ENCODE results near the genes DR1 and ABCA4.

GRCh38 chr1:92389554-92390121 is 90.8 kb downstream of the RPAP2 start:
- PRO-cap, 2 experiments = no peak in any of the 2 experiments

DNA sequence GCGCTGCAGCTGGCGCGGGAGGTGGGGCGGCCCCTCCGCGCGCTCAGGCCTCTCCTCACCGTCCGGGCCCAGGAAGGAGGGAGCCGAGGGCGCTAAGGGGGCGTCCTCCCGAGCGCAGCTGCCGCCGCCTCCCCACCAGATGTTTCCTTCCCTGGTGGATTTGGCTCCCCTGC is 1.2 kb downstream of the GFI1 start:
- PRO-cap, 2 experiments = no peak in any of the 2 experiments

- PRO-cap, 2 experiments = no peak in any of the 2 experiments
Observed at GRCh38 chr1:92536940-92537476, 50.3 kb upstream of the GFI1 start.

- PRO-cap, 2 experiments = no peak in any of the 2 experiments
Observed at GRCh38 chr1:92583682-92584406, 97.1 kb upstream of the GFI1 start.

- PRO-cap, 2 experiments = no peak in any of the 2 experiments
Observed at GRCh38 chr1:92715375-92715931, 69.5 kb downstream of the EVI5 start.

DNA sequence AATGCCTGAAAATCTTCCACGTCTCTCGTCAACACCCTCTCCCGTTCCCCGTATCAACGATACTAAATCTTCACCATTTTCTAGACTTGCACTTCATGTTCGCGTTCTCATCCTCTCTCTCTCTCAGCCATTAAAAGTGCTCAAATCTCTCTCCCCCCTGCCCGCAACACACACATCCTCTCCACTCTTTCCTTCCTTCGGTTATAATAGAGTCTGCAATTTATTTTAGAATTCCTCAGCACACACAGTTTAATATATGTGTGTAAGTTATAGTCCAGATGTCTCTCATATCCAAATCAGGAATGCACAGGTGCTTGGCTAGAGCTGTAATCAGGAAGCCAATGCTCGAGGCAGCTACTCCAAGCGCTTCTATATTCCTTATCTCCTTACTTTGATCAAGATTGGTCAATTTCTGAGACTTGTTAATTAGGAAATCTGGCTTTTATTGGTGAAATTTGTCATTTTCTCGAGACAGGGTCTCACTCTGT is 27.5 kb downstream of the RPL5 start:
- PRO-cap, 2 experiments = no peak in any of the 2 experiments

GRCh38 chr1:92963180-92963710 is 2.0 kb upstream of the DIPK1A start:
- PRO-cap, 2 experiments = no peak in any of the 2 experiments

GRCh38 chr1:92990836-92991312 is 29.6 kb upstream of the DIPK1A start:
- PRO-cap, 2 experiments = no peak in any of the 2 experiments

DNA sequence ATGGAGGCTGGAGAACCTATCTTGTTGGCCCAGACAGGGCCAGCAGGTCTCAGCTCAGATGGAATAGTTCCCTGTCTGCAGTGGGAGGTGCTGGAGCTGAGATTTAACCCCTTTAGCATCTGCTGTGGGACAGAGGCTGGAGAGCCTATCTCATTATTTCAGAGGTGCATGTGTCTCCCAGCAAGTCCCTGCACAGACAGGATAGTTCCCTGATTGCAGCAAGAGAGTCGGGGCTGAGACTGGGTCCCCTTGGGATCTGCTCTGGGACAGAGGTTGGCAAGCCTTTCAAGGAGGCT is 72.7 kb downstream of the CCDC18 start:
- PRO-cap, 2 experiments = no peak in any of the 2 experiments

GRCh38 chr1:93345867-93346807 is at the start of gene DR1:
DR1 (plus strand) TSS chr1:93345907.
- PRO-cap, 2 experiments = peak in 2 of 2 experiments; most common plus-strand start chr1:93345909 (in 2)

DNA sequence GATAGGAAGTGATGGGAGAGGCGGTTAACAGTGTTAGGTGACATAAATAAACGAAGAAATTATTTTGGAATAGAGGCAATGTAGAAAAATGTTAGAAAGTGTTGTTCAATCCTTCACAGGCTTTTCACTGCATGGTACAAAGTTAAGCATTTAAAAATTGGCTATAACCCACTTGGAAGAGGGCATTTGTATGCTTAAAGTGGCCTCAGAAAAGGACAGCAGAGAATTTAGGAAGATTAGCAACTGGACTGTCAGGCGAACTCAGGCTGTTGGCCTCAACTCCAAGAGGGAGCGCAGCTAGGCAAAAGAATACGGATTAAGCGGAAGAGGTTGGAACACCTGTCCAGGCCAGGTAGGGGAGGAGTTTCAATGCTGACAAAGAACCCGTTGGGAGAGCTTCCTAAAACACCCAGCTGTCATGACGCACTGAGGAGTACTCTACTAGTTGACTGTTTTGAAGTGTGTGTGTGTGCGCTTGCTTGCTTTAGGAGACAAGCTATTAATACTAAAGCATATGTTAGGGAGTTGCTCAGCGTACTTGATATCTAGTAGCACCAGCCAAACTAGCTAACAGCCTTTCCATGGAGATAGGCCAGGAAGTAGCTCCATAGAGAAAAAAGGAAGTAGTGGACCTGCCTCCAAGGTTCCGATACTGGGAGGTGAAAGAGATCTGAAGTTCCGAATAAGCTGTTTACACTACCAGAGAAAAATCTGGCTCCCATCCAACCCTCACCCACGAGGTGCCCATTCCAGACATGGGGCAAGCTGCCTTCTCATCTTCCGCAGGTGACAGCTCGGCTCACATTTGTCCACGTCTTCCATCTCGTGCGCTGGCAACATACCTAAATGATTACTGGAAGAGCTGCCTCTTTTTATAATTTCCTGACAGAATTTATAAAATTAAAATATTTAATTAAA is 1.1 kb upstream of the FNBP1L start:
- PRO-cap, 2 experiments = peak in 1 of 2 experiments; most common plus-strand start position 802 of the sequence (in 1); most common minus-strand start position 654 of the sequence (in 1)

DNA sequence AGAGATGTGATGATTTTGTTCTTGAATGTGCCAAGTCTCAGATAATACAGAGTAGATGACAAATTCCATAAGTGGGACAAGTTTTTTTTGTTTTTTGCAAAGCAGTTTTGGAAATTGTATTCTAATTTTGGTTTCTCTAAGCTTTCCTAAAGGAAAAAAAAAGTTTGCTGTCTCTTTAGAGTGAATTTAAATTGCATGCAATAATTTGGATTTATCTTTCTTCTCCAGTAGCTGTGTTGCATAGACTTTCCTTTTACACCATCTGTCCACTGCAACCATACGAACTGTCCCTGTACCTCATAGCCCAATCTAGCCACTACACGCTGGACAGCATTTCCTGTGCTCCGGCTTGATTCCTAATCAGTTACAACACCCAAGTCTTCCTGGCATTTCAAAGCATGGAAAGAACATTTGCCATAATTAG is 106.8 kb downstream of the FNBP1L start:
- PRO-cap, 2 experiments = no peak in any of the 2 experiments

DNA sequence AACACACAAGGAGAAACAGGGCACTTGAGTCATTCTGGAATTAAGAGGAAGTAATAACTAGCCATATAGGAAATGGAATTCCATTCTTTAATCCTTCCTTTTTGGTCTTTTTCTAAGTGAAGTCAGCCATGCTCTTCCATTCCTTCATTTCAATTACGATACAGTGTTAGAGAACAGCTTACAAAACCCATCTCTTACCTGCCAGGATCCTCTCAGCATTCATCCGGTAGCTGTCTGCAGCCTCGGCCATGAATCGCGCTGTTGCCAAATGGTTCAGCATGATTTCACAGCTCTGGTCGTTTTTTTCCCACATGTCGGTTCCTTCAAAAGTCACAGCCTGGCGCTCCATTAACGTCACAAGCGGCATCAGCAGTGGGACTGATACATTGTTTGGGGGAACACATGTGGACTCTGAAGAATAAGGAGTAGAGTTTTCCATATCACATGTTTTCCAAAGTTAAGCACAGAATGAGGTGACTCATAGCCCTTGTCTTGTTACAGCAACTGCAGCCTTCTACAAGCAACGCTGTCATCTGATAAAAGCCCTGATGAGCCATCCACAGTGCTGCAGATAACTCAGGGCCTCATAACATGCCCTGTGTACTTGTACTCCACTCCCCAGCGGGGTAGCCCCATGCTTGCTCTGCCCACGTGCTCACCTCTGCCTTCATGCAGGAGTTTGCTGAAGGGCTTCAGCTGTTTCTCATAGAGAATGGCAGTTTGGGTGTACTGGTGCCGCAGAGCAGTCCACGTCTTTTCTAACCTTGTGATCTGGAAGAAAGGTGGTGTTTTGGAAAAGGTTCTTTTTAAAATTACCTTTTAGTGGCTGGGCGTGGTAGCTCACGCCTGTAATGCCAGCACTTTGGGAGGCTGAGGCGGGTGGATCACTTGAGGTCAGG is 114.3 kb downstream of the BCAR3 start:
- PRO-cap, 2 experiments = no peak in any of the 2 experiments

- PRO-cap, 2 experiments = no peak in any of the 2 experiments
Observed at GRCh38 chr1:93587934-93588728, 93.5 kb downstream of the BCAR3 start.

DNA sequence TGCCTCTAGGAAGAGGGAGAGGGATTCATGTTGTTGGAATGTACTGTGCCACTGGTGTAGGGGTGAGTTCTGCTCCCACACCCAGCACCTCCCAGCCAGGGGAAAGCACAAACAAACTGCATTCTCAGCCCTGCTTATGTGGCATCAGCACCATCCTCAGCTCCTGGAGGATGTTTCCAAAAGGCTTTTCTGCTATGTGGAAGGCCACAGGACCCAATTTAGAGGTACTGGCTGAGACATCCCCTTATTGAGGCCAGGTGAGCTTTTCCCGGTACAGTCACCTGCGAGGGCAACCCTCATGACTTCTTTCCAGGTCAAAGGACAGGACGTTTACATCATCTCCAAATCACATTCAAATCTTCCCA is 57.6 kb downstream of the BCAR3 start:
- PRO-cap, 2 experiments = no peak in any of the 2 experiments

DNA sequence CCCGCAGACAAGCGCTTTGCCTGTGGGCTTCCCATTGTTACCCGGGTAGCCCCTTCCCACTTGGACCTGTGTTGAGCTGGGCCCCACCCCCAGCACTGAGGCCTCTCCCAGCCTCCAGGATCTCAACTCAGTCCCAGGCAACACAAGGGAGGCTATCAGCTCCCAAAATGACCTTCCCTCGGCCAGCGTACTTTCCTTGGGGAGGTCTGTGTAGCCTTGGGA is 1.3 kb downstream of the BCAR3 start:
- PRO-cap, 2 experiments = no peak in any of the 2 experiments

DNA sequence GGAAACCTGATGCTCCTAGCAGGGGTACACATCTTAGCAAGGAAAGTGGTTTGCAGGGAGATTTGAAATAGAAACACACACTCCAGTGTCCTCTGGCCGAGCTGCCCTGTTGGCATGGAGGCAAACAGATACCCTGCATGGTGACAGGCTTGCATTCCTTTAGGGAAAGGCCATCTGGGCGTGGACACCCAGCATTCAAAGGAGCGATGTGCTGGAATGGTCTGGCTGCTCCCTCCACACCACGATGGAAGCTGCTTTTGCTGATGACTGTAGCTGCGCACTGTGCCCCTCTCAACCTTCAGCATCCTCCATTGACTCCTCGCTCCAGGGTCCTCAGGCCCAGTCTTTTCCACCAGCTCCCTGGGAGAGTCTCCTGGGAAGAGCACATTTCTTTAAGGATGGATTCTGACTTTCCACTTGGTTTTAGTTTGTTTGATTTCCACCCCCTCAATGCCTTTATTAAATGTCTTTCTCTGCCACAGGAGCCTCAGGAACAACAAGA is 41.6 kb upstream of the BCAR3 start:
- PRO-cap, 2 experiments = no peak in any of the 2 experiments

GRCh38 chr1:93875569-93875866 is 3.5 kb downstream of the DNTTIP2 start:
- PRO-cap, 2 experiments = no peak in any of the 2 experiments

- PRO-cap, 2 experiments = no peak in any of the 2 experiments
Observed at GRCh38 chr1:94039547-94039935, 81.4 kb downstream of the ABCA4 start.

DNA sequence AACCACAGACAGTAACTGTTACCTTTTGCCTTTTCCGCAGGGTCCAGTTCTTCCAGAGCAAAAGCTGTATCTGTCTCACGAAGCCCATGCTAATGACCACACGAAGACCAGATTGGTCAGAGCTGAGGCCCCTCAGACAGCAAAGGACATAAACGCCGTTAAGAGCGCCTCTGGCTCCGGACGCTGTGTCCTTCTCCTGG is at the start of gene ABCA4:
Gene ABCA4, minus strand, starts transcription at position 191 of the 200 bp plus-strand sequence.
- PRO-cap, 2 experiments = no peak in any of the 2 experiments